SP-49 (cell line): Measurements from ENCODE around the genes ENSG00000287585, EOLA2, GABRQ and BGN.

- PRO-cap, result no peak
Observed at GRCh38 chrX:149415434-149415939, at the start of gene ENSG00000287585. Gene ENSG00000287585 (minus strand): TSS chrX:149415506.

- PRO-cap, result no peak
Observed at GRCh38 chrX:149495167-149495548, 9.9 kb downstream of the IDS start.

- PRO-cap, result unidirectional peak, plus-strand start at chrX:149503770
Observed at GRCh38 chrX:149503266-149503991, 1.7 kb downstream of the IDS start.

GRCh38 chrX:149528601-149528936 is 12.2 kb upstream of the EOLA1 start:
- PRO-cap, result no peak

- PRO-cap, result no peak
Observed at GRCh38 chrX:149541279-149541905, 580 bp downstream of the EOLA1 start.

DNA sequence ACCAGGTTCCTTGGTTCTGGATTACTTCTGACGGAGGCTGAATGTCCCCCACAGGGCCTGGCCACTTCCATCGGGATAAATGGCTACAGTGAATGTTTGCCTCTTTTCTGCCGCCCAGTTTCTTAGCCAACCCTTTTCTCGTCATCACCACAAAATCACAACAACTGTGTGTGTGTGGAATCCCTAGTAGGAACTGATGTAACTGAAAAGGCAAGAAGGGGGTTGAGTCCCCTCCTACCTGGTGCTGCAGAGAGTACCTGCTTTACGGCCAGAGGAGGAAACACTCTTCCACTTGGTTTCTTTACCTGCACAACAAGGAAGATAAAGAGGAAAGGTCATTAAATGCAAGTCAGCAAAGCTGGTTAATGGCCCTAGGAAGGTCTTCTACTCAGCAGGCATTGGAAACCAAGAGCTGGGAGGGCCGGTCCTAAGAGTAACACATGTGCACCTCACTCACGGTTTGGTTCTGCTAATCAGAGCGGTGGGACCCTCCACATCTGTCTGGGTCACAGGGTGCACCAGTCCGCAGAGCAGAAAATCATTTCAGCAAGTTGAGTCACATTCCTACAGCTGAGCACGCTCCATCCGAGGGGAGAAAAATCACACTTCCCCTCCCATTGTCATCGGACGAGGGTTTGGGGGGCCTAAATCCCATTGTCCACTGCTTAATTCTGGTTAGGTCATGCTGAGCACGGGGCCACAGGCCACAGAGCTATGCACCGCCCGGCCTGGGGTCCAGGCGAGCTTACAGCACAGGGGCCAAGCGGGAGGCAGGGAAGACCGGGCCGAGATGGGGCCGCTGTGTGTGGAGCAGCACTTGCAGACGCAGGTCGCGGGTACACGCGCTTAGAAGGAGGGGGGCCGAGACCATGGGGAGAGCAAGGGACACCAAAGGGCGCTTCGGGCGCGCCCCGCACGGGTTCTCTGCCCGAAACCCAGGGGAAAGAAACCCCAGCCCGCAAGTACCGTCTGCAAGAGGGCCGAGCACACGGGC is 818 bp downstream of the EOLA2 start:
- PRO-cap, result no peak

GRCh38 chrX:149938170-149939346 is at the start of gene EOLA2:
Gene EOLA2 (minus strand): TSS chrX:149938491.
- PRO-cap, result bidirectional peak, plus-strand start at chrX:149938740, minus-strand start at chrX:149938474

GRCh38 chrX:150364622-150364840 is 1.4 kb downstream of the MAMLD1 start:
- PRO-cap, result no peak

DNA sequence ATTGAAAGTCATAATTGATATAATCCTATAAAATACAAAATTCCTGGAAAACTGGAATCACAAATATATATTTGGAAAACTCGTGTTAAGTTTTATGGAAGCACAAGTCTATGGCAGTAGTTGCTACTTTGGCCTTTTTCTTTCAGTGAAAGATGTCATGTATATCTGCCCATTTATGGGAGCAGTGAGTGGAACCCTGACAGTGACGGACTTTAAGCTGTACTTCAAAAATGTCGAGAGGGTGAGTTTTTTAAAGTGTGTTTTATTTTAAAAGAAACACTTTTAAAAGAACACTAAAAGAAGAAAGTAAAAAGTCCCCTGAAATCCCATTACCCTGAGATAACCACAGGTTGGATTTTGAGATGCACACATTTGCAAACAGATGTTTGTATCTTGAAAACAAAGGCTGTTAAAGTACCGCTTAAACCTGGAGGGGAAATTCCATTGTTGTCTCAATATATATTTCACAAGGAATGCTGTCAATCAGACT is 33.9 kb downstream of the MTMR1 start:
- PRO-cap, result no peak

GRCh38 chrX:150763747-150764136 is 70.5 kb downstream of the MTMR1 start:
- PRO-cap, result no peak

- PRO-cap, result no peak
Observed at GRCh38 chrX:150872771-150873293, 25.6 kb downstream of the CD99L2 start.

GRCh38 chrX:150966069-150966408 is 17.1 kb upstream of the HMGB3 start:
- PRO-cap, result no peak

- PRO-cap, result no peak
Observed at GRCh38 chrX:151734523-151734731, 119 bp upstream of the CNGA2 start.

GRCh38 chrX:151789191-151789586 is 54.6 kb downstream of the CNGA2 start:
- PRO-cap, result no peak

GRCh38 chrX:152637565-152638335 is at the start of gene GABRQ:
Gene GABRQ (plus strand): TSS chrX:152637895.
- PRO-cap, result no peak

- PRO-cap, result no peak
Observed at GRCh38 chrX:152918676-152919107, 20.8 kb downstream of the ZNF185 start.

- PRO-cap, result bidirectional peak, plus-strand start at chrX:152988894, minus-strand start at chrX:152988846
Observed at GRCh38 chrX:152988619-152989089, 5.3 kb downstream of the PNMA5 start.

DNA sequence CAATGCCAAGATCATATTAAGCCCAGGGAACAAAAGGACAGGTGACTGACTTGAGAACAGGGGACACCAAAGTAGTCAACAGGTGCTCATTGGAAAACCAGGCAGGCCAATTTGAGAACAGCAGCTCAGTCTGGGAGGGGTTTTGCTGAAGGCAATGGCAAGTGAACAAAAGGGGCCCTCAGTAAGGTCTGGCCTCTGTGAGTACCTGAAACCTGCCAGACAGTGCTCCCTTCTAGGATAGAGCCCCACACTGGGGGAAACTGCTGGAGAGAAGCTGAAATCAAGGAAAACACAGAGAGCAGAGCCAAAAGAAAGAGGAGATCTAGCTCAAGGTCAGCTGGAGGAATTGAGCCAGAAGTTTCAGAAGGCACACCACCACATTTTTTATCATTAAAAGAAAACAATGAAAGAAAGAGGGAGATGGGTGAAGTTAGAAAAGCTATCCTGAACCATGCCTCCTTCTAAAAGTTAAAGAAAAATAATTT is 28.2 kb downstream of the PNMA6E start:
- PRO-cap, result no peak

DNA sequence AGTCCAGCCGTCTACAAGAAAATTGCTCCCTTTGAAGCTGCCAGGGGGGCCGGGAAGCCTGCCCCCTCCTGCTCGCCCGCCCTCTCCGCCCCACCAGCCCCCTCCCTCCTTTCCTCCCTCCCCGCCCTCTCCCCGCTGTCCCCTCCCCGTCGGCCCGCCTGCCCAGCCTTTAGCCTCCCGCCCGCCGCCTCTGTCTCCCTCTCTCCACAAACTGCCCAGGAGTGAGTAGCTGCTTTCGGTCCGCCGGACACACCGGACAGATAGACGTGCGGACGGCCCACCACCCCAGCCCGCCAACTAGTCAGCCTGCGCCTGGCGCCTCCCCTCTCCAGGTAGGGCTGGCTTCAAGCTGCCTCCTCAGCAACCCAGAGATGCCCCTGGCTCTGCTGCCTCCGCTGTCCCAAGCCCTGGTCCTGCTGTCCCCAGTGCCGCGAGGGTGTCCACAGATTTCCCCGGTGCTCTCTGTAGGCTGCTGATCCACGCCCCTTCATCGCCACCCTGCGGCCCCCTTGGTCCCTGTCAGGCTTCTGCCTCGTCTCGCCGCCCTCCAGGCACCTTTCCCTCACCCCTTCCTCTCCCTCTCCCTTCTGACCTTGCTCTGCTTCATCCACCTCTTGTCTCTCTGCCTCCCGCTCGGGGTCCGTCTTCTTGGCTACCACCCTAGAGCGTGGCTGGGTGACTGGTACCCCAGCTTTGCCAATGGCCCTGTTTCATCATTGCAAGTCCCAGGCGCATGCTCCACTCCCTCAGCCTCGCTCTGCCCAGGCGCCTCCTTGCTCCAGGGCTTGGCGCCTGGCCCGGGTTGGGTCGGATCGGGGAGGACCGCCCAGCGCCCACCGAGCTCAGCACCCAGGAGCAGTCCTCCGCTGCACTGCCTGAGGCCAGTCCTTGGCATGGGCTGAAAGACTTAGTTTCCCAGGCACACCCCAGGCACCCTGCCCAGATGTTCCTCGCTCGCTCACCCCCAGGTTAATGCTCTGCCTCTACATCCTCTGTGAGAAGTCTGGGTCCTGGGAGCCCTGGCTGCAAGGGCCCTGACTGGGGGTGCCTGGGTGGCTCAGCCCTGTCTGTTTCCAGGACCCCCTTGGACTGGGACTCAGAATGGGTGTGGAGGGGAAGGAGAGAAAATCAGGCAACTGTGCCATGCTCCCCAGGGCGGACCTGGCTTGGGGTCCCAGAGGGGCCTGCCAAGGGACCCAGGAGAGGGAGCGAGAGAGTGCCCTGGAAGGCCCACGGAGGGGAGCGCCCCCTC is at the start of gene BGN:
Gene BGN (plus strand): TSS at position 199 of the 1,252 bp plus-strand sequence.
- PRO-cap, result no peak

DNA sequence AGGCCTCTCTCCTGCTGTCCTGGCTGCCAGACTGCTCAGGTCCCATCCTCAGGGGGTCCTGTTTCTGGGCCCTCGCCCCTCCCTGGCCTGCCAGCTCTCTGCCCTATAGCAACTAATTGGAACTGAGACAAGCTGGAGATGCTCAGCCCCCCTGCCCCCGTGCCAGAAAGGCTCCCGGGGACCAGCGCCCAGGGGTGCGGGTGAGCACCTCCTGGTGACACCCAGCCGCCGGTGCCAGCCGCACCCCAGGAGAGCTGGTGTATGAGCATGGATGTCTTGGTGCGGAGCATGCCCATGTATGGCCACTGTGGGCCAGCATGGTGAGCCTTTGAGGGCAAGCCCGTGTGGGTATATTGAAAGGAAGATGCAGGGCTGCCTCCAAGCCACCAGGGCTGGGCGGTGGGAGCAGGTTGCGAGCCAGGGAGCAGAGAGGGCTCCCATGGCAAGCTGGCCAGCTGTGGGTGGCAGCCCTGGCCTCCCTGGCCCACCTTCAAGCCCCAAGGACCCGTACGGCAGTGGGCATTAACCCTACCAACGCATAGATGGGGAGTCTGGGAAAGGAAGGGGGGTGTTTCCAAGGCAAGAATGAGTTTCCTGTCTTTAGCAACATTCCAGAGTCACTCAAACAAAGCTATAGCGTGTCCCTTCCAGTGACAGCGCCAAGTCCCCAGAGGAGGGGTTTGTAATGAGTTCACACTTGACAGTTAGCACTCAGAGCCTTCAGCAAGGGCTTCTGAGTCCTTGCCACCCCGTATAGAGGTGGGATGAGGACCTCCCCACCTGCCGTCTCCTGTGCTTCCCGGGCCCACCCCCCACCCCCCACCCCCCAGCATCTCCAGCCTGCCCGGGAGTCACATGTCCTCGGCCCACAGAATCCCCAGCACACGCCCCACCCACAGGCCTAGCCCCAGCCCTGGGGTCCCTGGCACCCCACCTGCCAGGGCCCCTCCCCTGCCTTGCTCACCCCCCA is 1.6 kb downstream of the BGN start:
- PRO-cap, result no peak